ENCODE measurements around the genes PAXIP1, RBM33 and MNX1.

- PRO-cap: no peak
CAGE:
- cytosol, long polyA minus RNA: no peak
- cytosol, long polyA plus RNA: no peak
- long polyA plus RNA: no peak
- nucleus, long polyA minus RNA: no peak
- nucleus, long polyA plus RNA: no peak
Observed at GRCh38 chr7:154853497-154854126, 149.3 kb downstream of the PAXIP1 start.

DNA sequence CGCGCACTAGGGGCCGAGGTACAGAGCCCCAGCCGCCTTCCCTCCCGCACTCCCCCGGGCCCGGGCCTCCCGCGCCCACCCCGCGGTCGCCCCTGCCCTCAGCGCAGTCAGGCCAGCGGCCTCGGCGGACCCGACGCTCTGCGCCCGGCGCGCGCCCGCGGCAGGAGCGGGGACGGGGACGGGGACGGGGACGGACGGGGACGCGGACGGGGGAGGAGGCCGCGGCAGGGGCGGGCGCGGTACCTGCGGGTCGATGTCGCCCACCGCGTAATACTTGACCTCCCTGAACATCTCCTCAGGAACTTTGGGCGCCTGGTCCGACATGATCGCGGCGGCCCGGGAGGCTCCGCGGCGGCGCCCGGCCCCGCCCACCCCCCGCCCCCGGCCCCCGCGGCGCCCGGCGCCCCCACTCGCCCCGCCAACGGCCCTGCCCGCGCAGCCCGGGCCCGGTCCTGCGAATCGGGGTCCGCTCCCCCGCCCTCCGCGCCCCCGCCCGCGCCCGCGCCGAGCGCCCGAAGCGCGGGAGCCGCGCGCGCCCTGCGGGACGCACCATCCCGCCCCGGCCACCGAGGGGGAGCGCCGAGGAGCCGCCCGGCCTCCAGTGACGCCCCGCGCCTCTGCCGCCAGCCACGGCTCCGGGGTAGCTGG is at the start of gene PAXIP1:
PAXIP1 (minus strand) TSS at position 519 of the 648 bp plus-strand sequence.
- PRO-cap: bidirectional peak, plus-strand start at position 104 of the sequence, minus-strand start at position 140 of the sequence; bidirectional peak, plus-strand start outside the sequence, minus-strand start at position 519 of the sequence
CAGE:
- cytosol, long polyA minus RNA: start-site peak on the minus strand centred at position 408 of the sequence, 151 bp wide, 6 reads
- cytosol, long polyA plus RNA: no peak
- long polyA plus RNA: start-site peak on the minus strand centred at position 344 of the sequence, 409 bp wide, 48 and 17 reads in 2 replicates
- nucleus, long polyA minus RNA: start-site peak on the minus strand centred at position 355 of the sequence, 44 bp wide, 36 reads
- nucleus, long polyA plus RNA: start-site peak on the minus strand centred at position 330 of the sequence, 90 bp wide, 13 and 28 reads in 2 replicates

DNA sequence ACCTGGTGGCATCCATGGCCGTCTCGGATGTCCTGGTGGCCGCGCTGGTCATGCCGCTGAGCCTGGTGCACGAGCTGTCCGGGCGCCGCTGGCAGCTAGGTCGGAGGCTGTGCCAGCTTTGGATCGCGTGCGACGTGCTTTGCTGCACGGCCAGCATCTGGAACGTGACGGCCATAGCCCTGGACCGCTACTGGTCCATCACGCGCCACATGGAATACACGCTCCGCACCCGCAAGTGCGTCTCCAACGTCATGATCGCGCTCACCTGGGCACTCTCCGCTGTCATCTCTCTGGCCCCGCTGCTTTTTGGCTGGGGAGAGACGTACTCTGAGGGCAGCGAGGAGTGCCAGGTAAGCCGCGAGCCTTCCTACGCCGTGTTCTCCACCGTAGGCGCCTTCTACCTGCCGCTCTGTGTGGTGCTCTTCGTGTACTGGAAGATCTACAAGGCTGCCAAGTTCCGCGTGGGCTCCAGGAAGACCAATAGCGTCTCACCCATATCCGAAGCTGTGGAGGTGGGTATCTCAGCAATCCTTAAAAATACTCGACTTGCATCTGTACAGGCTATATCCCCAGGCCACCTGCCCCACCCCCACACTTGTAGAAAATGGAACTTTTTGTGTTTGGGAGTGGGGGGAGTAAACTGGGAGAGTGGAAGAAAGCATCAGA is 1.1 kb downstream of the HTR5A start:
- PRO-cap: no peak
CAGE:
- cytosol, long polyA minus RNA: no peak
- cytosol, long polyA plus RNA: no peak
- long polyA plus RNA: no peak
- nucleus, long polyA minus RNA: no peak
- nucleus, long polyA plus RNA: no peak

DNA sequence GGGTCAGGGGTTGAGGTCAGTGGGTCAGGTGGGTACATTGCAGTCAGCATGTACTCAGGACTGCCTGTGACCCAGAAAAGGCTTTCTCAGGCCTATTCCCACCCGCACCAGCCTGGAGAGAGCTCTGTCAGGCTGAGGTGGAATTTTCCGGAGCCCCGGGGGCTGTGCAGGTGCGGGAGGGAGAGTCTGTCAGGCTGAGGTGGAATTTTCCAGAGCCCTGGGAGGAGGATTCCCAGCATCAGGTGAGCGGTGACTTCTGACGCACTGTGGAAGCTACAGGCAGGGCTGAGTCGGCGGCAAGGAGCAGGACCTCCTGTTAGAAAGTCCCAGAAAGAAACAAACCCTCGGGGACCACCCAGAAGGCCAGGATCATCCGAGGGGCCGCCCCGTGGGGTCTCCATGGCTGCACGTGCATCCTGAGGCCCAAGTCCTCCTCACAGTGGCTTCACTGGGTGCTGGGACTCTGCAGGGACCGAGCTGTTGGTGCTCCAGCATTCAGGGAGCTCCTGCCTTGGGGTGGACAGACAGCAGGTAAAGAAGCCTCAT is 94.2 kb upstream of the INSIG1 start:
- PRO-cap: no peak
CAGE:
- cytosol, long polyA minus RNA: no peak
- cytosol, long polyA plus RNA: no peak
- long polyA plus RNA: no peak
- nucleus, long polyA minus RNA: no peak
- nucleus, long polyA plus RNA: no peak

DNA sequence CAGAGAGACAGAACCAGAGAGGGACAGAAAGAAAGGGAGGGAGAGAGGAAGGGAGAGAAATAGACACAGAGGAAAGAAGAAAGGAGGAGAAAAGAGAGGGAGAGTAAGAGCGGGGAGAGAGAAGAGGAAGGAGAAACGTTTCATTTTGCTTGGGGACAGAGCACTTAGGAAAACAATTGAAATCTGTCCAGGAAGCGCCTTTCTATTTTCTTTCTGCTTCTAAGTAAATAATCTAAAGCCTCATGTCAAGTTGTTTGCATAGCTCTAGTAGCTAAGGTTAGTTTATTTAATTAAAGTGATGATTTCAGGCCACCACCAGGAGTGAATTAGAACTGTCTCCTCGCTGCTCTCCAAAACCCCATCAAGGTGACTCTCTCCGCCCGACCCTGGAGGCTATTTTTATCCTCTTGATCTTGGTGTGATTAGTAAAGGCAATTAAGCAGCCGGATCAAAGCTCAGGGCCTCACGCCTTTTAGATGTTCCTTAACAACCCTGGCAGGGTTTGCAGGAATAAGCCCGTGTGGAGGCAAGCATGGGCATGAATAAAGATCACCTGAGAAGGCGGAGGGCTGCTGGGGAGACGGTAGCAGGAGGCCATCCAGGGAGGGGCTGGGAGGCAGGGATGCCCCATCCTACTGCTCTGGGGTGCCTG is 73.4 kb upstream of the INSIG1 start:
- PRO-cap: no peak
CAGE:
- cytosol, long polyA minus RNA: no peak
- cytosol, long polyA plus RNA: no peak
- long polyA plus RNA: no peak
- nucleus, long polyA minus RNA: no peak
- nucleus, long polyA plus RNA: no peak

GRCh38 chr7:155306533-155306797 is 8.8 kb downstream of the INSIG1 start:
- PRO-cap: no peak
CAGE:
- cytosol, long polyA minus RNA: no peak
- cytosol, long polyA plus RNA: no peak
- long polyA plus RNA: no peak
- nucleus, long polyA minus RNA: no peak
- nucleus, long polyA plus RNA: no peak

- PRO-cap: no peak
CAGE:
- cytosol, long polyA minus RNA: no peak
- cytosol, long polyA plus RNA: no peak
- long polyA plus RNA: no peak
- nucleus, long polyA minus RNA: no peak
- nucleus, long polyA plus RNA: no peak
Observed at GRCh38 chr7:155467532-155468243, 9.8 kb downstream of the EN2 start.

DNA sequence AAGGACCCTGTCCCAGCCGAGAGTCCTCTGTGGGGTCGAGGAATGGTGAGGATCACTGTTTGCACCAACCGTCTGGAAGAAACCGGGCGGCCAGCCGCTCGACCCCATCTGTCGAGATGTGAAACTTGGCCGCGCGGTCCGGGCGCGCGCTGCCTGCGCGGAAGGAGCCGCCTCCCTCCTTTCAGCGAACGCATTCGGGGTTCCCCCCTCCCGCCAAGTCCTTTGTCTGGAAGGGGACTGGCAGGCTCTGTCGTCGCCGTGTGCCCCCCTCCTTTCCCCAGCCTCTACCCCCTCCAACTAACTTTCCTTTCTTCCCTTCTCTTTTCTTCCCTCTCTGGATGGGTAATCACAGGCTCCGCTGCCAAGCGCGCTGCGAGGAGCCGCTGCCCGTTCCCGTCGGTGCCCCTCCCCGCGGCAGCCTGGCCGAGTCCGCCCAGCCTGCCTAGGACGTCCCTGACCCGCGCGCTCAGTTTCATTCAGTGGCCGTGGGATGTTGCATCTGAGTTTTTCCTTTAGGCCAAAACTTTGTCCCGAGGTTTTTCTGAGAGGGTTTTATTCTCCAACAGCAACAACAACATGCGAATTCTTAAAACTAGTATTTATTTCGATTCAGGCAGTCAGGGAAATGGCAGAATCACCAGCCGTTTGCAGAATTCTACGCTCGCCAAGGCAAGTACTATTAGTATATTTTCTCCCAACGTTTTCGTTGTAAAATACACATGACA is 10.5 kb downstream of the EN2 start:
- PRO-cap: no peak
CAGE:
- cytosol, long polyA minus RNA: no peak
- cytosol, long polyA plus RNA: no peak
- long polyA plus RNA: no peak
- nucleus, long polyA minus RNA: no peak
- nucleus, long polyA plus RNA: no peak

DNA sequence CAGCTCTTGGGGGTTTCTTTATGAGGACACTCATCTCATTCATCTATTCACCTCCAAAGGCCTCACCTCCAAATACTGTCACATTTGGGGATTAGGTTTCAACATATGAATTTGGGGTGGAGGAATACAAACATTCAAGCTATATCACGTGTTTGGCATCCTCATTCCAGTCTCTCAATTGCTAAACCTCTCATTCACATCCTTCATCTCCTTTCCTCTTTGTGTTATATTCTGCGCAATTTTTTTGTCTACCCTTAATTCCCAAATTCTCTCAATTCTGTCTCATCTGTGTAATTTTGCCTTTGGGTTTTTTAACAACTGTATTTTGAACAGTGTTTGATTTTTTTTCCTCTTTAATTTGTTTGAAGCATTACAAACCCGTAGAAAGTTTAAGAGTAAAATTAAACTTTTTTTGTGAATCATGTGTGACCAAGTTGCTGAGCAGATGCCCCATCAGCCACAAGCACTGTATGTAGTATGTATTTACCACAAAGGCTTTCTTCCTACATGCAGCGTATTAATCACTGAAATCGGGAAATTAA is 5.4 kb upstream of the RBM33 start:
- PRO-cap: no peak
CAGE:
- cytosol, long polyA minus RNA: no peak
- cytosol, long polyA plus RNA: no peak
- long polyA plus RNA: no peak
- nucleus, long polyA minus RNA: no peak
- nucleus, long polyA plus RNA: no peak

GRCh38 chr7:155639903-155640623 is 4.4 kb upstream of the RBM33 start:
- PRO-cap: no peak
CAGE:
- cytosol, long polyA minus RNA: no peak
- cytosol, long polyA plus RNA: no peak
- long polyA plus RNA: no peak
- nucleus, long polyA minus RNA: no peak
- nucleus, long polyA plus RNA: no peak

GRCh38 chr7:155643864-155644981 is at the start of gene RBM33:
Gene RBM33 (plus strand): TSS chr7:155644661.
- PRO-cap: bidirectional peak, plus-strand start at chr7:155644432, minus-strand start at chr7:155644401; bidirectional peak, plus-strand start at chr7:155644706, minus-strand start at chr7:155644647
CAGE:
- cytosol, long polyA minus RNA: start-site peak on the plus strand at chr7:155644442-155644509, 36 reads; start-site peak on the plus strand at chr7:155644681-155644699, 270 reads
- cytosol, long polyA plus RNA: start-site peak on the plus strand at chr7:155644429-155644526, 29 and 54 reads in 2 replicates
- long polyA plus RNA: start-site peak on the minus strand at chr7:155644365-155644417, 14 and 18 reads in 2 replicates; start-site peak on the plus strand at chr7:155644432-155644509, 105 and 25 reads in 2 replicates; start-site peak on the plus strand at chr7:155644678-155644728, 315 and 307 reads in 2 replicates; start-site peak on the plus strand at chr7:155644846-155644915, 21 and 26 reads in 2 replicates
- nucleus, long polyA minus RNA: start-site peak on the minus strand at chr7:155644386-155644406, 20 reads; start-site peak on the plus strand at chr7:155644487-155644526, 208 reads; start-site peak on the plus strand at chr7:155644651-155644724, 2,875 reads; start-site peak on the plus strand at chr7:155644844-155644908, 171 reads
- nucleus, long polyA plus RNA: start-site peak on the plus strand at chr7:155644444-155644509, 120 and 72 reads in 2 replicates; start-site peak on the plus strand at chr7:155644656-155644702, 455 and 774 reads in 2 replicates

GRCh38 chr7:155804163-155804809 is 8.0 kb downstream of the SHH start:
- PRO-cap: no peak
CAGE:
- cytosol, long polyA minus RNA: no peak
- cytosol, long polyA plus RNA: no peak
- long polyA plus RNA: no peak
- nucleus, long polyA minus RNA: no peak
- nucleus, long polyA plus RNA: no peak

DNA sequence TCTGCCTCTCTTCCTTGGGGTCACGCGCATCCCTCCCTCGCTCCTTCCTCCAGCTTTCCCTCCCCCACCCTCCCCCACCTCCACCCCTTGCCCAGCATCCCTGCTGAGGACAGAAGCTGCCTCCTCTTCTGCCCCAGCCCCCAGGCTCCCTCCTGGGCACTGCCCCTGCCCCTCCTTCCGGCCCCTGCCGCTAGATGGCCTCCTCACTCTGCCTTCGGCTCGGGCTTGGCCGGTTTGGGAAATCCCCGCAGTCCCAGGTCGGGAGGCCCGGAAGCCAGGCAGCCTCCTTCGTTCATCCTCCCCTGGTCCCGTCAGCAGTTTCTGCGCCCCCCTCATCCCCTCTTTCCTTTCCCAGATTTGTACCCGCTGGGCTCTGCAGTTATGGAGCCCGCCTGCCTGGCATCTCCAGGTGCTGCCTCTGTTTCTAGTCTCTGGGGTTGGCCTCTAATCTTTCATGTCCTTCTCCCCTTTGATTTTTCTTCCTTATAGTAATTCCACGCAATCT is 3.0 kb upstream of the SHH start:
- PRO-cap: no peak
CAGE:
- cytosol, long polyA minus RNA: no peak
- cytosol, long polyA plus RNA: no peak
- long polyA plus RNA: no peak
- nucleus, long polyA minus RNA: no peak
- nucleus, long polyA plus RNA: no peak

DNA sequence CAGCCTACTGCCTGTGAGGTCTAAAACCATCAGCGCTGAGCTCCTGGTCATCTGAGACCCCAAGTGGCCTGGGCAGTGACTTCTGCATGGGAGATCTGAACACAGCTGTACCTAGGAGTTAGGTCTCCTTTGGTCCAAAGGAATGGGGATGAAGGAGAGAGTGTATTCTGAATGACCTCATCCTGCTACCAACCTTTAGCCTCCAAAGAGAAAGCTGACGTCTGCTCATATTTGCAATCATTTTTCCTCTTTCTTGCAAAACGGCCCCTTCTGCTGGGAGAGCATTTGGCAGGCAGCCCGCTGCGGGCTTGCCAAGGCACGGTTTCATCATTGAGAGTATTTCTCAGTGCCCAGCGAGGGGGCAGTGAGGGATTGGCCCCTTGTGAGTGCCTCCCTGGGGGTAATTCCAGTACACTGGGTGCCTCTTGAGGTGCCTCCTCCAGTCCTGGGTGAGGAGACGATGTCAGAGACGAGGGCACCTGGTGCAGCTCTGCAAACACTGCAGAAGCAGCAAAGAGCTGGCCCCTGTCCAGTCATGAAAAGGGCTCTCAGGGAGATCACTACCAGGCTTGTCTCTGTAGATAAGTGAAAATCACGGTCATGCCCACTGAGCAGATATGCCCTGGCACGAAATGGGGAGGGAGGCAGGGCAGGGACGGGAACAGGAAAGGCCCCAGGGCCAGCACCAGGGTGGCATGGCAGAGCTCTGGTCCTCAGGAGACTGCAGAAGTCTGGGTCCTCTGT is 48.6 kb upstream of the SHH start:
- PRO-cap: no peak
CAGE:
- cytosol, long polyA minus RNA: no peak
- cytosol, long polyA plus RNA: no peak
- long polyA plus RNA: no peak
- nucleus, long polyA minus RNA: no peak
- nucleus, long polyA plus RNA: no peak

DNA sequence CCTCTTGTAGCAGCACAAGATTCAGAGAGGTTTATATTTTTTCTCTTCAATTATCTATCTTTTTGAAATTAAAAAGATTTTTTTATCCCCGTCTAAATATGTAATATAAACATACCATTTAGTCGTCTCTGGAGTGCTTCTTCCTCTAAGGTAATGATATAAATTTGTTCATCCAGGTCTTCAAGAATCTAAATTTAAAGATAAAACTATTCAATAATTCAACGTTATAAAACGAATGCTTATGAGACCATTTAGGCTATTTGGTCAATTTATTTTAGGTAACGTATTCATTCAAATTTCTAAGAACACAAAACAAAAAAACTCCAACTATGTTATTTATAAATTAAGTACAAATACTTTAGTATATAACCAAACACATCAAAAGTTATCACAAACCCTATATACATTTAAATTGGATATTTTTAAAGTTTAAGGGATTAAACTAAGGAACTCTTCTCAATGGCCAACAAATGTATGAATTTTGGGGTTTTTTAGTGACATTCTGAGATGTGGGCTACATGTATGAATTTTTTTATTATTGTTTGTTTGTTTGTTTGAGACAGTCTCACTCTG is 115.8 kb downstream of the RNF32 start:
- PRO-cap: no peak
CAGE:
- cytosol, long polyA minus RNA: no peak
- cytosol, long polyA plus RNA: no peak
- long polyA plus RNA: no peak
- nucleus, long polyA minus RNA: no peak
- nucleus, long polyA plus RNA: no peak

DNA sequence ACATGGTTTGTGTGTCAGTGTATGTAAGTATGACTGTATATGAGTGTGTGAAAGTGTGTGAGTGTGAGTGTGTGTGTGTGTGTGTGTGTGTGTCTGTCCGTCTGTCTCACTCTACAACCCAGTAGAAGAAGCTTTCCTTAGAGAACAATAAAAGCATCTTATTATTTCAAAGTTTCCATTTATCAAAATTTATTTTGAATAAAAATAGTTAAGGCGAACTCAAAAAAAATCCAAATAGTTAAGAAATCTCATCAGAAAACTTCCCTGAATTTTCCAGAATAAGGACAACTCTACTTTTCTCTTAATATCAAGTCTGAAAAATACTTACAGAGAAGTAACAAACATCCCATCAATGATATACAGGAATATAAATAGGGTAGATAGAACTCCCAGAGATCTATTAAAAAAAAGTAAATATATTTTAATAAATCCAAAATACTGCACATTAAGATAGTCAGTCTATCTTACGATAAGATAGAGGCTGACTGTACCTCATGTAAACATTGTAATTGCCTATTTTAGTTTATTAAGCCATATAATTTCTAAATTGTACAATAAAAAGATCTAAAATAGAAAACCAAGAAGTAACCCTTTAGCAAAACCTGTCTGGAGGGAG is 122.3 kb downstream of the RNF32 start:
- PRO-cap: no peak
CAGE:
- cytosol, long polyA minus RNA: start-site peak on the minus strand centred at position 320 of the sequence, 140 bp wide, 8 reads
- cytosol, long polyA plus RNA: no peak
- long polyA plus RNA: no peak
- nucleus, long polyA minus RNA: no peak
- nucleus, long polyA plus RNA: no peak

GRCh38 chr7:156832357-156833075 is 60.5 kb downstream of the LMBR1 start:
- PRO-cap: no peak
CAGE:
- cytosol, long polyA minus RNA: no peak
- cytosol, long polyA plus RNA: no peak
- long polyA plus RNA: no peak
- nucleus, long polyA minus RNA: no peak
- nucleus, long polyA plus RNA: no peak

- PRO-cap: no peak
CAGE:
- cytosol, long polyA minus RNA: no peak
- cytosol, long polyA plus RNA: no peak
- long polyA plus RNA: no peak
- nucleus, long polyA minus RNA: no peak
- nucleus, long polyA plus RNA: no peak
Observed at GRCh38 chr7:156873279-156873770, 19.7 kb downstream of the LMBR1 start.

DNA sequence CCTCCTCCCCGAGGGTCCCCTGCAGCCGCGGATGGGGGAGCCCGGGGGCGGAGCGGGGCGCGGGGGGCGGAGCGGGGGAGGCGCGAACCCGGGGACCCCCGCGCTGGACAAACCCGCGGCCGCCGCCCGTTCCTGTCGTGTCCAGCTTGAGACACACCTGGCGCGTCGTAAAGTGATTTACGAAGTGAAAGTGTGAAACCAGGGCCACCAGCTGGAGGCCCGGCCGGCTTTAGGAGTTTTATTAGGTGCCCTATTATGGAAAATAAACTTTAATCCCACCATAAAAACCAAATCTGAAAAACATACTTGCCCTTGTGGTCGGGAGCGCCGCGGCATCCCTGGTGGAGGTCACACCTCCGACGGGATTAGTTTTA is 10.4 kb downstream of the MNX1 start:
- PRO-cap: no peak
CAGE:
- cytosol, long polyA minus RNA: no peak
- cytosol, long polyA plus RNA: no peak
- long polyA plus RNA: no peak
- nucleus, long polyA minus RNA: no peak
- nucleus, long polyA plus RNA: no peak

DNA sequence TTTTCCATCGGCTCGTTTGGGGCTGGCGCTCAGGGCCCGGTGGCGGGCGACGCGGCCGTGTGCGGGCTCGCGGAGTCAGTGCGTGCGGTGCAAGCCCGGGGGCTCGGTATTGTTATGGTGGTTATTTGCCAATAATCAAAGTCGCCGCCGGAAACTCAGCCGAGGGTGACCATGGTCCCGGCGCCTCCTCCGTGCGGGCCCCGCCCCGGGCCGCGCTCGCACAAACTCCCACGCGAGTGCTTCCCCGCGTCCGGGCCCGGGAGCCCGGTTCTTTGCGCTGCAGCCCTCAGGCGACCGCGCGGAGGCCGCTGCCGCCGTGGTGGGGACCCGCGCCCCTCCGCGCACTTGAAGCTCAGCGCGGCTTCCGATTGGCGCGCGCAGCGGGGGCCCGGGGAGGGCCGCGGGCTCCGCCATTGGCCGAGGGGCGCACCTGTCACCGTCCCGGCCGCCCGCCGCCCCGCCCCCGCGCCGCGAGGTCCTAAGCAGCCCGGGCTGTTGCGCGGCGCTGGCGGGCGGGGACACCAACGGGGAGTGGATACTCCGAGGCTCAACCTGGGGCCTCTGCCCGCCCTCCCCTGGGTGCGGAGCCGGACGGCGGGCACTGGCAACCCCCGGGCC is at the start of gene MNX1:
MNX1 (minus strand) TSS at position 321 of the 618 bp plus-strand sequence.
- PRO-cap: no peak
CAGE:
- cytosol, long polyA minus RNA: no peak
- cytosol, long polyA plus RNA: no peak
- long polyA plus RNA: no peak
- nucleus, long polyA minus RNA: no peak
- nucleus, long polyA plus RNA: no peak

Measured in endothelial cell of umbilical vein (primary cell).